ENCODE data around the gene CREBRF.

GRCh38 chr5:172775462-172776081 is 4.6 kb upstream of the DUSP1 start:
- PRO-cap, result bidirectional peak, plus-strand start at chr5:172775850, minus-strand start at chr5:172775593
- RAMPAGE, long total RNA, result no peak

GRCh38 chr5:172798279-172799566 is 27.7 kb upstream of the DUSP1 start:
- PRO-cap, result bidirectional peak, plus-strand start at chr5:172798681, minus-strand start at chr5:172798525
- RAMPAGE, long total RNA, result no peak

GRCh38 chr5:172832529-172833073 is 1.4 kb upstream of the ERGIC1 start:
- PRO-cap, result no peak
- RAMPAGE, long total RNA, result no peak

DNA sequence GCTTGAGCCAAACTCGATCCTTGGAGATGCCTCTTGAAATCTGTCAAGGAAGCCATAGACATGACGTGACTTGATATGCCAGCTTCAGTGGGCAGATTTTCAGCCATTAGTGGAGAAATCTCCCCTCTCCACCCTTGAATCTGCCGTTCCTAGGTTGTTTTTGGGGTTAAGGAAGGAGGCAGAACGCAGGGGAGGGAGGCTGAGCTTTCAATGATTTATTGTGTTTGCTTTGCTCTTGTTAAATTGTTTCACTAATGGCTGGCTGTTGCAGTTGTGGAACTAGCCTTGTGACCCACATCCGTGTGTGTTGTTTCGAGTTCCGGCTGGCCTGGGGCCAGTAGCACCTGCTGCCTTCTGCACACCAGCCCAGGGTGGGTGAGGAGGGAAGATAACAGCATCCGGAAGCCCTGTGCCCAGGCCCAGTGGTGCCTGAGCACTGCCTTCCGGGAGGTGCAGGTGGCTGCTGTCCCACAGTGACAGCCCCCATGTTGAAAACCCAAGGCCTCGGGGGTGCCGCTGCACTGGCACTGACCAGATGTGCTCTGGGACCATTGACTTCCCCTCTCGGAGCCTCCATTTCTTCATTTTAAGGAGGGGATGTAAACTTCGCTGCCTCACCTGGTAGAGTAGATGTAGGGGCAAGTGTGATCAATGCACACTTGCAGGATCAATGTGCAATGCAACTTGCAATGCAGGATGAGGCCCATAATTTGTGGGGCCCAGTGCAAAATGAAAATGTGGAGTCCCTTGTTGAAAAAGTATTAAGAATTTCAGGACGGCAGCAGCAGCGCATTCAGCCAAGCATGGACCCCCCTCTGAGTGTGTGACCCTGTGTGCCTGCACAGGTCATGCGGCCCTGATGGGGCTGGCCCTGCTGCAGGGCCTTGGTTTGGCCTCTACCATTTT is 3.7 kb downstream of the ERGIC1 start:
- PRO-cap, result unidirectional peak, minus-strand start at position 212 of the sequence
- RAMPAGE, long total RNA, result no peak

DNA sequence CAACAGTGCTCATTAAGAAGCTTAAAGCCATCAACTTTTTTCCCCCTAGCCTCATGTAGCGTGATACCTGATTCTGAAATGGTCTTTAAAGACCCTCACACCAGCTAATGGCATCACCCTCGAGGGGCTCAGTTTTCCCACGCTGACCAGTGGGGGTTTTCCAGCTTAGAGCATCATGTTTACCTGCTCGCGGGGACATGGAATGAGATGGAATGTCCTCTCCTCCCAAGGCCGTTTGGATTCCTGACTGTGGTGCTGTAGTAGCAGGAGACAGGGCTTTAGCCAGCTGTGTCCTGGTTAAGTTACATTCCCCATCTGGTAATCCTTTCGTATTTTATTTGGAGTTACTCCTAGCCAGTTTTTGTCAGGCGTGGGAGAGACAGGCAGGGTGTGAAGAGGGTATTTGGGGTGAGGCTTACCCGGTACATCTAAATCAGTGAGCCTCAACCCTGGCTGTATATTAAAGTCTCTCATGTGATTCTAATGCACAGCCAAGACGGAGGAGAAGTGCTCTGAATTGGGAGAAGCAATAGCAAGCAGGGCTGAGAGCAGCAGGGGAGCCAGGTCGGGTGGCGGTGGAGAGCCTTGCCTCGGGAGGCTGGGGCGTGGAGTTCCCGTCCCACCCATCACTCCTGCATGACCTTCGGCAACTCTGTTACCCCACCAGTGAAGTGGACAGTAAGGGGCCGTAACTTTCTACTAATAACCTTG is 6.1 kb downstream of the ERGIC1 start:
- PRO-cap, result no peak
- RAMPAGE, long total RNA, result start-site peak on the plus strand centred at position 299 of the sequence, 138 bp wide, 8 reads; start-site peak on the plus strand centred at position 609 of the sequence, 75 bp wide, 7 reads

DNA sequence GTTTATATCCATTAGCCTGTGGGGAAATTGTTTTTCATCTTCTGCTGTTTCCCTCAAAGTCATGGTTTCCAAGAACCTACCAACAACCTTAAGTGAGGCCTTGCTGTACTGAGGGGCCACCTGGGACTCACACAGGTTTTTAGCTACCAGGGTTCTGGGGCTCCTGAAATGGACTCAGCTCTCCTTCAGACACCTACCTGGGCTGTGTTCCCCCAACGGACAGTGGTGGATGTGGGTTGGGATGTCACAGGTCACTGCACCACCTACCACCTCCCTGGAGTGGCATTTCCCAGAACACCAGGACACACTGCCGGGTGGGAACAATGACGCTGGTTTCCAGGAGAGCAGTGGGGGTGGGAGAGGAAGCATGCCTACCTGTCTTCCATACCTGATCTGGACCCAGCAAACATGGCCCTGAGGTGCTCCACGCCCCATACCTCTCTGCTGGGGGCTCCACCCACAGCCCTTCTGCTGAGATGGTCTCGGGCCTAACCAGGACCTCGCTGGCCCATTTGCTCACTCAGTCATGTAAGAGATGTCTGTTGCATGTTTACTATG is 20.9 kb downstream of the ERGIC1 start:
- PRO-cap, result no peak
- RAMPAGE, long total RNA, result no peak

DNA sequence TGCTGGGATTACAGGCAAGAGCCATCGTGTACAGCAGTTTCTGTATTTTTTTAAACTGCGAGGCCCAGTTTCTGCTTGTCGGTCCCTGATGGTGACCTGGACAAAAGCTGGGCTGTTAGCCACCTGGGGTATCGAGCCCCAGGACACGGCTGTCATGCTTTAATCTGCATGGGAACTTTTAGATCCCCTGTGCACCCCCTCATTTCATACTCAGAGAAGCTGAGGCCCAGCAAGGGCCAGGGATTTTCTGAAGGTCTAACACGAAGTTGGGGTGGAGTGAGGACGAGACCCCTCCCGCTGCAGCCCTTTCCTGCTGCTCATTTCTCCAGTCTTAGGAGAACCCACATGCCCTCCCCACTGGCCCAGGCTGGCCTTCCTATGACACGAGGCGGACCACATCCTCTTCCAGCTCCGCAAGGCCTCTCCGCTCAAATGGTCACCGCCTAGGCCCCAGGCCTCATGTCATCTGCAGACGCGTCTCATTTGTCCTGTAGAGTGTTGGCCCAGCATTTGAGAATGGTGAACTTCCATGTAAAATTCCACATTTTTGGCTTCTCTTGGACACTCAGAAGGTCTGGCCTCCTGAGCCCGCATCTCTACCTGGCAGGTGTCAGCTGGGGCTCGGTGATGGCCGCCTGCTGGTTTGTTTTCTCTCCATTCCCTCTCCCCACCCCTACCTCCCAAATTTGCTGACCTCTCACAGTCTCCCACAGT is 51.5 kb downstream of the ERGIC1 start:
- PRO-cap, result no peak
- RAMPAGE, long total RNA, result no peak

DNA sequence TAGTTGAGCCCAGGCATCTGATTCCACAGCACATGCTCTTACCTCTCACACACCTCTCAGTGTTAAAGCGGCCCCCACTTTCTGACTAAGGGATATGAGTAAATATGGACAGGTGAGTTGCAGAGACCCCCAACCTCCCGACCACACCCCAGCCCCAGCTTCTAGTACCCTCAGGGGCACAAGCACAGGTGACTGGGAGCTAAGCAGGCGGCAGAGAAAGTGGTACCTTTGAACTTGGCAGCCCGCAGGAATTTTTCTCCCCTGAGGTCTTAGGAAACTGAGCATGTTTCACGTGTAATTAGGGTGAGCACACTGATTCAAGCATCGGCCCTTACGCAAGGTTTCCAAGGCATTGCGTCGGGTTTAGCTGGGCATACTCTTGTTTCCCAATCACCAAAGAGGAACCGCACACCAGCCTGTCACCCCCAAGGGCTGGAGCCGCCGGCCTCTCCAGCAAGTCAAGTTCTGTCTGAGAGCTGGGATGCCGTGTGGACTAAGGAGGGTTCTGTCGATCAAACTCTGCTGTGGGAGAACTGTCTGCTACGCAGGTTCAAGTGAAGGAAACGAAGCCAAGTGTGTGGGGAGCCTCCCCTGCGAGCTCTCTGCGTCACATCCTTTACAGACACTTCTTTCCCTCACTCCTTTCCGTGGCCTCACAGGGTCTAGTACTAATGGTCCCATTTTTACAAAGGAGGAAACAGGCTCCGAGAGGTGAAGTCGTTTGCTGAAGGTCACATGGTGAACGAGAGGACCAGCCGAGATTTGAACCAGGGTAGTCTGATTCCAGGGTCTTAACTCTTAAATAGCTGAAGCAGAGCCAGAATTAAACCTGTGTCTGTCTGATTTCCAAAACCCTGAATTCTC is 53.0 kb downstream of the ERGIC1 start:
- PRO-cap, result bidirectional peak, plus-strand start at position 389 of the sequence, minus-strand start at position 467 of the sequence
- RAMPAGE, long total RNA, result no peak

- PRO-cap, result no peak
- RAMPAGE, long total RNA, result no peak
These were observed 49.7 kb upstream of the RPL26L1 start for GRCh38 chr5:172909586-172909860.

DNA sequence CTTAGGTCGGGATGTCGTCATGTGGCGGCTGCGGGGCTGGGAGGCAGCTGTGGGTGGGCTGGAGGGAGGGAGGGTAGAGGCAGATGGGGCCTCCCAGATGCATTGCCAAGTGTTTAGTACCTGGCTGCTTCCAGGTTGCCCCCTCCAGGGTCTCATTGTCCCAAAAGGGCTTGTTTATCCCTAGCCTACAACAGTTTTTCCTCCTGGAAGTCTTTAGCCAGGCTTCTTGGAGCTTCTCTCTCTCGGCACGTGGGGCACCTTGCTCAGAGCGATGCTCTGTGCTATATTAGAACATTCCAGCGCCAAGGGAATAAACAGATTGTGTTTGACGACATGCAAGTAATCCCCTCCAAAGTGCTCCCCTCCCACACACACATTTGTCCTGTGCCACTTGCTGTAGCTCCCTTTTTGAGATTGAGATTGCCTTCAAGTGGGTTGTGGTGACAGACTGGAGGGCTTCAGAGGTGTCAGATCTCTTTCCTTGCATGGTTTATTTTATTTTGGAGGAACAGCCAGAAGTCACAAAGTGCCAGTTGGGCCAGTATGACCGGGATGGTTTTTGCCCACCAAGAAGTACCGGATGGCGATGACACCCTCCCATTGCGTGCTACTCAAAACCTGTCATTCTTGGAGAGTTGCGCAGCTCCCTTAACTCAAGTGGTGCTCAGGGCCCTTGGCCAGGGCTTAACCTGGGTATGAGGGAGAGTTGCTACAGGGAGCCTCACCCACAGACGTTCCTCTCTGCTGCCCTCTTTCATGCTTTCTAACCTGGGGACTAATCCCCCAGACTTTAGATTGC is 19.0 kb upstream of the RPL26L1 start:
- PRO-cap, result no peak
- RAMPAGE, long total RNA, result no peak

DNA sequence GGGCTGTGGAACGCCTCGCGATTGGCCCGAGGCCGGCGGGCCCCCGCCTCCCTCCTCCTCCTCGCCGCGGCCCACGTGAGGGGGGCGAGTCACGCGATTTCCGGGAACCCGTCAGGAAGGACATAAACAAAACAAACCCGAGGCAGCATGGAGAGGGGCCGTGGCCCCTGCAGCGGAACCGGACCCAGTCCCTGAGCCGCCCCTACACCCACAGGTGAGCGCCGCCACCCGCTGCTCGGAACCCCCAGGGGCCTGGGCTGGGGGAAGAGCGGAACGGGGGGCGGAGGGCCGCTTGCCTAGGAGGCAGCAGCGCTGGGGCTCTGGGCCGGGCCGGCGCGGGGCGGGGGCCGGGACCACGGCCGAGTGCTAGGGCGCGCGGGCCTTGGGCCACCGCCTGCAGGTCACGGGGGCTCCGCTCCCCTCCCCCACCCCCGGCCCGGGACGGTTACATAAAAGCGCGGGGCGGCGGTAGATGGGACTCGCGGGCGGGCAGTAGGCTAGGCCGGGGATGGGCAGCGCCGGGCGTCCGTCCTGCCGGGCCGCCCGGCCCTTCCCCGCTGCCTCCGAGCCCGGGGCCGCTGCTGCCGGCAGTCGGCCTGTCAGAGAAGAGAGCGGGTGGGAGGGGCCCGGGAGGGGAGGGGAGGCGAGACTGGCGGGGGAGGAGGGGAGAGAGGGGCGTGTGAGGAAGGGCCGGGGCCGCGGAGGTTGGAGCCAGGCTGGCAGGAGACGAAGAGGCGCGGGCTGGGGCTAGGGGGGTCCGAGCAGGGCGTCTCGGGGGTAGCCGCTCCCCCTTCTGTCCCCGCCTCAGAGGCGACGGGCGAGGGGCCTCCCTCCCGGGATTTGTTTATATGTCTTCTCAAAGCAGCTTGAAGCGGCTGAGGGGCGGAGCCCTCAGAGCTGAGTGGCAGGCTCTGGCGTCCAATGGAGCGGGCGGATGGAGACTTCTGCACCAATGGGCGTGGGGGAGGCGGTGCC is at the start of gene CREBRF:
TSS of gene CREBRF (plus strand) at position 87 of the 975 bp plus-strand sequence.
- PRO-cap, result bidirectional peak, plus-strand start at position 87 of the sequence, minus-strand start outside the sequence; bidirectional peak, plus-strand start at position 667 of the sequence, minus-strand start at position 601 of the sequence; bidirectional peak, plus-strand start outside the sequence, minus-strand start at position 842 of the sequence
- RAMPAGE, long total RNA, result start-site peak on the plus strand centred at position 121 of the sequence, 17 bp wide, 112 reads

- PRO-cap, result no peak
- RAMPAGE, long total RNA, result no peak
These were observed 10.4 kb upstream of the NKX2-5 start for GRCh38 chr5:173245246-173245888.

GRCh38 chr5:173303615-173304356 is 24.4 kb downstream of the STC2 start:
- PRO-cap, result no peak
- RAMPAGE, long total RNA, result no peak

GRCh38 chr5:173326123-173327473 is 1.6 kb downstream of the STC2 start:
- PRO-cap, result no peak
- RAMPAGE, long total RNA, result no peak

DNA sequence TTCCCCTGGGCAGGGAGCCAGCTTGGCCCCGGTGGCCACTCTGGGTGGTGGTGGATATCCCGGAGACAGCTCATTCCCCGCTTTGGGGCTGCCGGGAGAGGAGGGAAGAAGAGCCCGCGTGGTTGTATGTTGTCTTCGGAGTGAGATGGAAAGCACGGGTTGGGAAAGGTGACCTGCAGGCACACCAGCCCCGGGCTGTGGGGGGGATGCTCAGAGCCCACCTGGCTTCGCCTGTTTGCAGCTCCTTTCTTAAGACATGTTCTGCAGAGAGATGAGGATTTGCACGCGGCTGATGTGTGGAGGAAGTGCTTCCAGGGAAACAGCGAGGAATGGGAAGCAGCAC is 84.6 kb upstream of the STC2 start:
- PRO-cap, result no peak
- RAMPAGE, long total RNA, result no peak

DNA sequence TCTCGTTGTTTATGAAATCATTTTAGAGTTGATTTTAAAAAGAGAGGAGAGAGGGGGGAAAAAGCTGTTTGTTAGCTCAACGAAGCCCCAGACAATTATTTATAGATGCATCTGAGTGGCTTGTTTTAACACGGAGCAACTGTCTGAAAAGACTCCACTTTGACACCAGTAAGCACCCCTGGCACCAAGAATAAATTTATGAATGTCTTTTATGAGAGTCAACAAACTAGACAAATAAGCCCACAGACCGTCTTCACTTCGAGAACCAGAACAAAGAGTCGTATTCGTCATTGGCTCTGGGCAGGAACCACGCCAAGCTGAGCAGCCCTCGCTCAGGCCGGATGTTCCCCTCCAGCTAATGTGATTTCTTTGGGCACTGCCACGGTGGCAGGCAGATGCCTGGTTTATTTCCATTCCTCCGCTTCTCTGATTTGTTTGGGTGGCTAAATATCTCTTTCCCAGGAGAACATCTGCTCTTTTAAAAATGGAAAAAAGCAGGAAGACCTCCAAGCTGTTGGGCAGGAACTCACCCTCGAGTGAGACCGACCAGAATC is 91.9 kb upstream of the STC2 start:
- PRO-cap, result no peak
- RAMPAGE, long total RNA, result no peak

DNA sequence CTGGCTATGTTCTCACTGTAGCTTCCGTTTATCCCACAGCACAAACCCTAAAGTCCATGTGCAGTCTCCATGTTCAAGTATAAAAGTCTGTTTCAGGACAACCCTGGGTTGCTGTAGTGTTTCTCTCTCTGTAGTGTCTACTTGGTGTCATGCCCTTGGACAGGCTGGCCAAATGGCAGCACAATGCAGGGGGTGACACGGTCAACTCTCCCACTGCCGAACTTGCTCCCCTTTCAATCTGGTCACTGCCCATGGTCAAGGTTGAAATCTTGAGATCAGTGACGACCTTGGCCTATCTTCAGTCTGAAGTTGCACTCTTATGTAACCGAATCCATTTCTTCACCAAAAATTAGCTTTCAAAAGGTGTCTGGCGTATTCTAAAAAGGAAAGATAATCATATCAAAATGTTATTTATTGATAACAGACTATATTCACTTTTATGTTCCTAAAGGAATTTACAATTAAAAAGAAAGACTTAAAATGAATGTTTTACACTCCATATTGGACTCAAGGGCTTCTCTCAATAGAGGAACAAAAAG is 8.5 kb downstream of the BOD1 start:
- PRO-cap, result no peak
- RAMPAGE, long total RNA, result no peak

- PRO-cap, result no peak
- RAMPAGE, long total RNA, result no peak
These were observed 98.3 kb upstream of the BOD1 start for GRCh38 chr5:173714555-173715324.

GRCh38 chr5:173802587-173803095 is 85.5 kb upstream of the CPEB4 start:
- PRO-cap, result no peak
- RAMPAGE, long total RNA, result no peak

DNA sequence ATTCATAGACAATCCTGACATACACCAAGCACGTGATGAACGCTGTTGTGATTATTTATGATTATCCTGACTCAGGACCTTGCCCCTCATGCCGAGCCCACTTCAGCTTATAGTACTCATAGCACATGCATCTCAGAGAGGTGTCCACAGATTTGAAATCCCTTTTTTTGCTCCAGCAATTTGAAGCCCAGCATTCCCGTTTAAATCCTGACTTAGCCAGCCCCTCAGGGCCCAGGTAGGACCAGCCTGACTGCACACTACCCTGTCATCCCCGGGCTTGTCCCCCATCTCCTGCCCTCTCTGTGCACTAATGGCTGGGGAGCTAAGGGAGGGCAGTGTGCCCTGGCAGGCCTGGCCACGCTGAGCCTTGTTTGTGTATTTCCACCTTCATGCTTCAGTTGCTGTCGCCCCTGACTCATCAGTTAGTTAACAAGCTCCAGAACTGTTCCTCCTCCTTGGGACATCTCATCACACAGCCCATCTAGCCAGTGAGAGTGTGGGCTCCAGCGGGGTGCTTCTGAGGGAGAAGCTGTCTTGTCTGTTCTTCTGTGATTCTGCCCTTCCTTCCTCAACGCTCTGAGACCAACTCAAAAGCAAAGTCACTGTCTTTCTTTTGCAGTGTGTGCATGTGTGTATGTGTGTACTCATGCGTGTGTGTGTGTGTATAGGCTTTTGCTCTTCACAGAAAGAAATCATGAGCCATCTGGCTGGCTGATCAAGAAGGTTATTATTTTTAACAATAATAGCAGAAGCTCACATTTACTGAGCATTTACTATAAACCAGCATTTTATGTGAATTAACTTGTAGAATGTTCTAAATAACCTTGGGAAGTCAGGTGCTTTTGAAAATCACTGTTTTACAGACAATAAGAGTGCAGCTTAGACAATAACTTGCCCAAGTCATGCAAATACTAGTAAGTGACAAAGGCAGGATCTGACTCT is 58.3 kb upstream of the CPEB4 start:
- PRO-cap, result no peak
- RAMPAGE, long total RNA, result no peak

Data from vagina (tissue), 1 donor.